Aorta (tissue), 1 donor: ENCODE measurements around a stretch of chr17.

- PRO-cap, result no peak
Observed at GRCh38 chr17:39997509-39998474, 17.2 kb downstream of the PSMD3 start.

DNA sequence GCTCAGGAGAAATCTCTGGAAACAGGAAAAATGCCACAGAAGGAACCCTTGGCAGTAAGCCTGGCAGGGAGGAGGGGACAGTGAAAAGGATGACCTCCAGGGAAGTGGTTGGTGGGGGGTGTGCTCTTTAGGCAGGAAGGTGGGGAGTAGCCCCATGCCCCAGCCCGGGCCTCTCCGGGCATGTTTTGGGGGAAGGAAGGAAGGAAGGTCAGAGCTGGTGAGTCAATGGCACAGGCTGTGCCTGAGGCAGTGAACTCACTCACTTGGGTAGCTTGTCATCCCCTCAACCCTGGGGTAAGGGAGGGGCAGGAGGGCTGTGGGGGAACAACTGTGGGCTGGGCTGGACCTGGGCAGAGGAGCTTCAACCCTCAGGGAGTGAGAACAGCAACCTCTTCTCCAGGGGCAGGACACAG is 6.2 kb downstream of the CSF3 start:
- PRO-cap, result no peak

DNA sequence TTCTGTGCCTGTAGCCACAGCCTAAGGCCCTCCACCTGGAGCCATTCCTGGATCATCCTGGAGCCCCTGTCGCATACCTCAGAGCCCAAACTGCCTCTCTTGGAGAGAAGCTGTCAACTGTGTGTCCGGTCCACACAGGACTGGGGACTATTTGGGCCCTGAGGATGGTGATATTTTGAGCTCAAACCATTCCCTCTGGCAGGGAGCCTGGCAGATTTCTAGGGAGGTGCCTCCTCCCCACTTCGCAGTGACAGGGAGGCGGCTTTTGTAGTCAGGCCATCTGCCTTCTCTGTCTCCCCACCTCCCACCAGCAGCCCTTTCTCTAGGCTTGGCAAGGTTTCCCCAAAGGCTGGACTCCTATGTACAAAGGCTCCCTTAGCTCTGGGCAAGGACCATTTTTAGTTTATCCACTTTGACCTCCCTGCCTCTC is 2.4 kb upstream of the MED24 start:
- PRO-cap, result no peak

- PRO-cap, result no peak
Observed at GRCh38 chr17:40065765-40066231, 3.0 kb downstream of the THRA start.

GRCh38 chr17:40070831-40071330 is 8.1 kb downstream of the THRA start:
- PRO-cap, result no peak

DNA sequence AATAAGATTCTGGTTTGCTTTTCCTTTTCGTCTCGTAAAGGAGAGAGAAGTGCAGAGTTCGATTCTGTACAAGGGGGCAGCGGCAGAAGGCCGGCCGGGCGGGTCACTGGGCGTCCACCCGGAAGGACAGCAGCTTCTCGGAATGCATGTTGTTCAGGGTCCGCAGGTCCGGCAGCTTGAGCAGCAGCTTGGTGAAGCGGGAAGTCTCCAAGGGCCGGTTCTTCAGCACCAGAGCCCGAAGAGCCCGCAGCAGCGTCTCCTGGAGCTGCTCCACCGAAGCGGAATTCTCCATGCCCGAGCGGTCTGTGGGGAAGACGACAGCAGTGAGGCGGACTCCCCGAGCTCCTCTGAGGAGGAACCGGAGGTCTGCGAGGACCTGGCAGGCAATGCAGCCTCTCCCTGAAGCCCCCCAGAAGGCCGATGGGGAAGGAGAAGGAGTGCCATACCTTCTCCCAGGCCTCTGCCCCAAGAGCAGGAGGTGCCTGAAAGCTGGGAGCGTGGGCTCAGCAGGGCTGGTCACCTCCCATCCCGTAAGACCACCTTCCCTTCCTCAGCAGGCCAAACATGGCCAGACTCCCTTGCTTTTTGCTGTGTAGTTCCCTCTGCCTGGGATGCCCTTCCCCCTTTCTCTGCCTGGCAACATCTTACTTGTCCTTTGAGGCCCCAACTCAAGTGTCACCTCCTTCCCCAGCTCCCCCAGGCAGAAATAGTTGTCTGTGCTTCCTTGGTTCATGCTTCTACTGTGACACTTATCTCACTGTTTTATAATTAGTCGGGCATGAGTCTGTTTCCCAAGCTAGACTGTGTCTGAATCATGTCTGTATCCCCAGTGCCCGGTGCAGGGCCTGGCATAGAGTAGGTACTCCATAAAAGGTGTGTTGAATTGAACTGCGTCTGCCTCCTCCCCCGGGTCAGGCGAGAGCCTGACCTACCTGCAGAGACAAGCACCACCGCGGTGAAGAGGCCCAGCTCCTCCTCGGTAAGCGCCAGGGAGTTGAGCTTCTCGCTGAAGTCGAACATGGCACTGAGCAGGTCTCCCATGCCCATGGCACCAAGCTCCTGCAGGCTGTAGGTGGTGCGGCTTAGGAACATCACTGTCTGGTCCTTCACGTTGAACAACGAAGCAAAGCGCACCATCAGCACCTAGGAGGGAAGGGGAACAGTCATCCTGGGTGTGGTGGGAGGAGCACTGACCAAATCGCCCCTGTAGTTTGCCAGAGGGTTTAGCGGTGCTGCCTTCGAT is 7.0 kb downstream of the NR1D1 start:
- PRO-cap, result no peak

GRCh38 chr17:40095893-40096699 is 4.3 kb downstream of the NR1D1 start:
- PRO-cap, result no peak

DNA sequence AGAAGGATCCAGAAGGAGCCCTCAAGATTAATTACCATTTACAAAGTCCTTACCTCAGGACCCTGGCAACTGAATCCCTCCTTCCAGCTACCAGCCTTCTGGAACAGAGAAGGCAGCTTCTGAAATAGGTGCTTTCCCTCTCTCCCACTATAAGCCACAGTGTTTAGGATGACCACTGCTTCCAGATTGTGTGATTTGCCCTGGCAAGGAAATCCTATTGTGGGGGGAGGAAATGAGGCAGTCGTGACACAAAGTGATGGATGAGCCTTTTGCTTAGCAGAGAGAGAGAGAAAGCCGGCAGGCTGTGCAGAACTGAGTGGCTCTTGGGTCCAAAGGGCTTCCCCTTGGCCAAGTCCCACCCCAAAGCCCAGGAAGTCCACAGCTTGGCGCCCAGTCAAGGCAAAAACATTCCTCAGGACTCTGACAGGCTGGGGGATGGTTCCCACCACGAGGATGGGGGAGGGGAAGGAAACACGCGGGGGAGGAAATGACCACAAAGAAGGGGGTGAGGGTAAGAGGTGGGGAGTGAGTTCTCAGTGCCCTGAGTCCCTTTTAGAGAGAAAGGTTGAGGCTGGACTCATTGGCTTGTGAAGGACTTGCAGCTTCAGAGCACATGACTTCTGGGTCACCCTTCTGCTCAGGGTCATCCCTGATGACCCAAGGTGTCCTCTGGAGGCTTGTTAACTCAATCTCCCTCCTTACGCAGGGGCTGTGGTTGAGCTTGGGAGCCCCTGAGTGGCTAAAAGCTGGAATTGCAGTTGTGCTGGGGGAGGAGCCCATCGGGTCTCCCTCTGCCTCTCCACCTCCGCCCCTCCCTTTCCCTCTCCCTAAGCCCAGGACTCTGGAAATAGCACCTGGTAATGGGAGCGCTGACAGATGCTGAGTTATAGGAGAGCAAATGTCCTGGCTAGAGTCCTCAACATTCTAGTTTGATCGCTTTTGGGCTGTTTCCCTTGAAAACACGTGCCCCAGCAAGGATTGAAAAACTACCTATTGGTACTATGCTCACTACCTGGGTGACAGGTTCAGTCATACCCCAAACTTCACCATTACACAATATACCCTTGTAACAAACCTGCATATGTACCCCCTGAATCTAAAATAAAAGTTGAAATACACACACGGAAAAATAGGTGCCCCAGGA is 10.3 kb upstream of the MSL1 start:
- PRO-cap, result no peak

DNA sequence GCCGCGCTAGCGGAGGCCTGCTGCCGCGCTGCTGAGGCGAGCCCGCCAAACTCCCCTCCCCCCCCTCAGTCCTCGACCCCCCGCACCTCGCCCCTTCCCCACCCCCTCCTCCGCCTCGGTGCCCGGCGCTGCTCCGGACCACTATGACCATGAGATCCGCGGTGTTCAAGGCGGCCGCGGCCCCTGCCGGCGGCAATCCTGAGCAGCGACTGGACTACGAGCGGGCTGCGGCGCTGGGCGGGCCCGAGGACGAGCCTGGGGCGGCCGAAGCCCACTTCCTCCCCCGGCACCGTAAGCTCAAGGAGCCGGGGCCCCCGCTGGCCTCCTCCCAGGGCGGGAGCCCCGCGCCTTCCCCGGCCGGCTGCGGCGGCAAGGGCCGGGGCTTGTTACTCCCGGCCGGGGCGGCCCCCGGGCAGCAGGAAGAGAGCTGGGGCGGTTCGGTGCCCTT is 723 bp downstream of the MSL1 start:
- PRO-cap, result bidirectional peak, plus-strand start at position 195 of the sequence, minus-strand start at position 211 of the sequence

GRCh38 chr17:40180598-40181088 is 3.4 kb downstream of the RAPGEFL1 start:
- PRO-cap, result no peak

DNA sequence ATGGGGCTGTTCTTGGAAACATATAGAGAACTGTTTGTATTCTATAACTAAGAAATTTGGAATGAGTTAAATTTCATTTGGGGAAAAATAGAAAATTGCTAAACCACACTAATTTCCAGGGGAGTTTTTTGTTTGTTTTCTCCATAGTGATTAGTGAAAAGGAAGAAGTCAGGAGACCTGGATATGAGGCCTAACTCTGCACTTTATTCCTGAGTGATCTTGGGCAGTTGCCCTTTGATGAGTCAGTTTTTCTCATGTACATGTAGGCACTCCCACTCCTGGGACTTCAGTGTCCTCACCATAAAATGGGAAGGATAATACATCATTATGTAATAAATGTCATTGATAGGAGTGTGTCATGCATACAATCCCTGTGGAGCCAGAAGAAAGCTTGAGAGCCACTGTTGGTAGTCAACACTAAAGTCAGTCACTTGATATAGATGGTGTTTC is 32.4 kb downstream of the WIPF2 start:
- PRO-cap, result no peak

- PRO-cap, result no peak
Observed at GRCh38 chr17:40314567-40315145, 5.7 kb downstream of the RARA start.

GRCh38 chr17:40323535-40324581 is 14.9 kb downstream of the RARA start:
- PRO-cap, result no peak

DNA sequence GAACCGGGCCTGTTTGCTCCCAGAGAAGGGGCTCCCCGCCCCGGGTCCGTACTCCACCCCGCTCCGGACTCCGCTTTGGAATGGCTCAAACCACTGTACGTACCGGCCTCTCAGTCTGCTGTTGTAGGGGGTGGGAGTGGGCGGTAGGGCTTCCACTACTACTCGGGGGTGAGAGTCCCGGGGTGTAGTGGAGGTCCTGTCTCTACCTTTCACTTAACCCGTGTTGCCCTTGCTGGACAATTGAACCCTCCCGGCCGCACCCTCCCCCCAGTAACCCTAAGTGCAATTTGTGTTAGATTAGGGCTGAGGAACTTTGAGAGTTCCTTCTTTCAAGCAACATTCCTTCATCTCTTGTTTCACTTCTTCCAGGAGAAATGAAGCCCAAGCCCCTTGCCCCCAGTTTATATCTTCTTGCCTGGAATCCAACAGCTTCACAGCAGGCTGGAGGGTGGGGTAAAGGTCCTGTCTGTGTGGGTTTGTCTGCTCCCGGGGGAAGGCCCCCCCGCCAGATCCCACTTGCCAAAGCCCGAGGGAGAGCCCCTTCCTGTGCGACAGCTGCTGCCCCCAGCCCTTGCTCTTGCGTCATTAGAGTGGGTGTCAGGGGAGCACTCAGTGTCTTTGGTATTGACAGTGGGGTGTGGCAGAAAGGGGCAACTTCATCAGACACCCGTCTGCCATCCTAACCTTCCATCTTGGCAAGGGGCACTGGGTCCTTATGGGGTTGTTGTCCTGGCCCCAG is 21.6 kb downstream of the GJD3 start:
- PRO-cap, result unidirectional peak, minus-strand start at position 82 of the sequence

DNA sequence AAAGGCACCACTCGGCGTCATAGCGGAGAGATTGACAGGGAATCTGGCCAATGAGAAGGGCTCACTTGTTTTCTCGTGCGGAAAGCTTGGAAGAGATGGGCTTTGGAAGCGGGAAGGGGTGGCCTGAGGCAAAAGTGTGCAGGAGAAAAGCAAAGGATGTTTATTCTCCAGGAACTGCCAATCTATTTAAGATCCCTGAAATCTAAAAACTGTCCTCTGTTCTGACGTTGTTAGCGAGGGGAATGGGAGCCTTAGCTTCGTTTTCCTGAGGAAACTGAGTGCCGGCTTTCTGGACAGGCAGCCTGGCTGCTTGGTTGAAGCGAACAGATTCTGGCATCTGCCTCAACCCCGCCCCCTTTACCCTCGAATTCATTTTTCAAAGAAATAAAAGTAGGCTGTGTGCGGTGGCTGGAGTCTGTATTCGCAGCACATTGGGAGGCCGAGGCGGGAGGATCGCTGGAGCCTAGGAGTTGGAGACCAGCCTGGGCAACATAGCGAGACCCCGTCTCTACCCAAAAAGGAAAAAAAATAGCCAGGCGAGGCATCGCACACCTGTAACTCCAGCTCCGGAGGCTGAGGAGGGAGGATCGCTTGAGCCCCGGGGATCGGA is 498 bp upstream of the TOP2A start:
- PRO-cap, result bidirectional peak, plus-strand start at position 84 of the sequence, minus-strand start outside the sequence

DNA sequence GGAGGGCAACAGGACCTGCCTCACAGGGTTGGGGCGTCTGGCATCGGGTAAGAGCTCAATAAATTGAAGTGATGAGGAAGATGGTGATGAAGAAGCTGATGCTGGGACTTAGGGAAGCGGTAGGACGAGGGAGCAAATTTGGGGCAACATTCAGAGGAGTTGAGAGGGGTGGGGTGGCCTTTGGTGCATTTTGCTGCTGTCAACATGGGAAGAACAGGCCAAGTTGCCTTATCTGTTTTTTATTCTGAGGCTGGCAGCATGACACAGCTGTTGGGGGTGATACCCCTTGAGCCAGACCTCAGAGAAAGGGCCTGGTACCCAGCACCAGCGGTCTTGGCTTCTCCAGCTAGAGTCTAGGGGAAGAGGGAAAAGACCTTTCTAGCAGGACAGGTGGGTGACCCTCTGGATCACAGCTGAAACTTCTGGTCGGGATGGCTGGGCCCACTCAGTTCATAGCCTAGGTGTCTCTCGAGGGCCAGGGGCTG is 4.5 kb downstream of the IGFBP4 start:
- PRO-cap, result no peak

- PRO-cap, result unidirectional peak, minus-strand start at chr17:40448364
Observed at GRCh38 chr17:40448232-40449349, 5.3 kb downstream of the IGFBP4 start.

DNA sequence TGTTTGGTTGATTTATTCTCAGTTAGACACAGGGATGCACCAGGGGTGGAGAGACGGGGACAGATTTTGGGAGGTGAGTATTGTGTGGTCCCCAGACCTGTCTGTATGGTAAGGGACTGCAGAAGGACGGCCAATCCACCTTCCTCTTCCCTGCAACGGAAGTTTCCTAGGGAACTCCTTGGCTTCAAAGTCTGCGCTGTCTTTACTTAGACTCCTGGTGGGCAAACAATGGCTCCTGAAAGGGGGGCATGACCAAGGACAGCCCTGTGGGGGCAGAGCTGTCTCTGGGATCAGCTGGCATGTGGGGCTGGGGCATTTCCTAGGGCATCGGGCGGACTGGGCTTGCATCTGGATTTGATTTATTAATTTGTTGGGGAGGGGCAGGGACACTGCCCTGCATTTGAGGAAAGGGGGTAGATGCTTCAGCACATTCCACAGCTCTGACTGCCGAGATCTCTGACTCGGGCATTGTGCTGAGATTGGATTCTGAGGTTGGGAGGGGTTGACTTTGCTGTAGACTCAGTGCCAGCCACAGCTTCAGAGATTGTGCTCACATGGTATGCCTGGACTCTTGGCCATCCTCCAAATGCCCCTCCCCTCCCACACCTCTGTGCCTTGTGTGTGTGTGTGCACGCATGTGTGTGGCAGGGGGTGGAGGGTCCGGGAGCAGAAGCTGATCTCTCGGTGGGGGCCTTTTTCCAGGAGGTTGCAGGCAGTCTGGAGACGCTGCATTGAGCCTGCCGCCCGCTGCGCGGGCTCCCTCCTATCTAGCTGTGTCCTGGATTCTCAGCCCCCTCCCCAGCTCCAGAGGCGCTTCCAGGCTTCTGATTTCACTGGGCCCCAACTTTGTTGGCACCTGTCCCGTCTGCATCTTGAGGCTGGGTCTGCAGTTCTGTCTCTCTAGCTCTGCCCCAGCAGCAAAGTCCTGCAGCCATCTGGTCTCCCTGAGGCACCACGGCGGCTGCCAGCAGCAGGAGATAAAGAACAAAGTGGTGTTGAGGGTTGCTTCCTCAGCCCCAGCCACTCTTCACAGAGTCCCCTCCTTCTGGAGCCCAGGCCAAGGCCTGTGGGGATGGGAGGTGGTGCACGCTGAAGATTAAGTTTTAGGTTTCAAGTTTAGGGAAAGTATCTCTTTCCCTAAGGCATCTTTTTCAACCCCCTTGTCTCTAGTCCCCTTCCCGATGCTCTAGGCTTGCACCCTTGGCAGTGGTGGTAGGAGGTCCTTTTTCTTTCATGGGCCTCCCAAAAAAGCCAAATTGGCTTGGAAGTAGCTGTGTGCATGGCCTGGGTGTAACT is 14.9 kb downstream of the IGFBP4 start:
- PRO-cap, result no peak

DNA sequence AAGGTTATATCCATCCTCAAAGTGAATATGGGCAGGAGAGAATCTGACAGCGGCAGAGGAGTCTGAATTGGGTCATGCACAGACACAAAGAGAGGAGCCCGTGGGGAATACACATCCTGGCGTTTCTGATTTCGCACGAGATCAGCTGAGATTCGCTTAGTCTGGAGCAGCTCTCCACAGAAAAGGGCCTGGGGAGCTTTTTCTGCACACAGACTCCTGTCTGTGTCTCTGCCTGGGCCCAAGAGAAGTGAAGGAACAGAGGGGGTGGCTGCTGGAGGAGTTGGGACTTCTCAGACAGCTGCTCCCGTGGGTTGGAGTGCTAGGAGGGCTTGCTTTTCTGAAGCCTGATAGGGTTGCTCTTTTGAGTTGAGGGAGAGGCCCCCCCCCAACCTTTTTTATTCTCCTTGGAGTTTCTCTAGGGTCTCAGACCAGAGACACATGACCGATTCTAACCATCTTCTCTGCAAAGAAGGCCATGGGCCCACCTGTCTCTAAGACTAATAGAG is 15.5 kb downstream of the CCR7 start:
- PRO-cap, result no peak

GRCh38 chr17:40558671-40559494 is 6.4 kb downstream of the CCR7 start:
- PRO-cap, result no peak